Hair follicle dermal papilla cell (primary cell): ENCODE data around the genes PRELID3B and HRH3.

DNA sequence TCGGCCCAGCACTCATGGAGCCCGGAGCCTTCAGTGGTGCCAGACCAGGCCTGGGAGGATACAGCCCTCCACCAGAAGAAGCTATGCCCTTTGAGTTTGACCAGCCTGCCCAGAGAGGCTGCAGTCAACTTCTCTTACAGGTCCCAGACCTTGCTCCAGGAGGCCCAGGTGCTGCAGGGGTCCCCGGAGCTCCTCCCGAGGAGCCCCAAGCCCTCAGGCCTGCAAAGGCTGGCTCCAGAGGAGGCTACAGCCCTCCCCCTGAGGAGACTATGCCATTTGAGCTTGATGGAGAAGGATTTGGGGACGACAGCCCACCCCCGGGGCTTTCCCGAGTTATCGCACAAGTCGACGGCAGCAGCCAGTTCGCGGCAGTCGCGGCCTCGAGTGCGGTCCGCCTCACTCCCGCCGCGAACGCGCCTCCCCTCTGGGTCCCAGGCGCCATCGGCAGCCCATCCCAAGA is 37.5 kb upstream of the GNAS start:
- CAGE, long polyA plus RNA, result no peak

DNA sequence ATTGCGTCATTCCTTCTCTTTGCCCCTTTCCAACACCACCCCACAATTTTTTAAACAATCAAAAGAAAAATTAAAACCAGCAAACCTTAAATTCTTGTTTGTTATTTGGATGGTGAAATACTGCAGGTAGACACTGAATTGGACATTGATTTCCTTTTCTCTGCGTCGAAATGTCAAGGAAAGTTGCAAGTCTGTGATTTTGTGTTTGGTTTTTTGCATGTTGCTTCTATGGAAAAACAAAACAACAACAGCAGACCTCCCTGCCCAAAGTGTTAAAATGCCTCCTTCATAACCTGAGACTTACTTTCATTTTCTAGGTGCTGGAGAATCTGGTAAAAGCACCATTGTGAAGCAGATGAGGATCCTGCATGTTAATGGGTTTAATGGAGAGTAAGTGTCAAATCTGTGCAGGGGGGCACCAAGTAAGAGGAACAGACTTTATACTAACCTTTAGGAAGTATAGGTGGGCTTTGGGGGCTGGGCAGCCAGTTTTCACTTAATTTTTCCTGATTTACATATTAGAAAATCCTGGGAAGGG is 4.1 kb downstream of the GNAS start:
- CAGE, long polyA plus RNA, result no peak

DNA sequence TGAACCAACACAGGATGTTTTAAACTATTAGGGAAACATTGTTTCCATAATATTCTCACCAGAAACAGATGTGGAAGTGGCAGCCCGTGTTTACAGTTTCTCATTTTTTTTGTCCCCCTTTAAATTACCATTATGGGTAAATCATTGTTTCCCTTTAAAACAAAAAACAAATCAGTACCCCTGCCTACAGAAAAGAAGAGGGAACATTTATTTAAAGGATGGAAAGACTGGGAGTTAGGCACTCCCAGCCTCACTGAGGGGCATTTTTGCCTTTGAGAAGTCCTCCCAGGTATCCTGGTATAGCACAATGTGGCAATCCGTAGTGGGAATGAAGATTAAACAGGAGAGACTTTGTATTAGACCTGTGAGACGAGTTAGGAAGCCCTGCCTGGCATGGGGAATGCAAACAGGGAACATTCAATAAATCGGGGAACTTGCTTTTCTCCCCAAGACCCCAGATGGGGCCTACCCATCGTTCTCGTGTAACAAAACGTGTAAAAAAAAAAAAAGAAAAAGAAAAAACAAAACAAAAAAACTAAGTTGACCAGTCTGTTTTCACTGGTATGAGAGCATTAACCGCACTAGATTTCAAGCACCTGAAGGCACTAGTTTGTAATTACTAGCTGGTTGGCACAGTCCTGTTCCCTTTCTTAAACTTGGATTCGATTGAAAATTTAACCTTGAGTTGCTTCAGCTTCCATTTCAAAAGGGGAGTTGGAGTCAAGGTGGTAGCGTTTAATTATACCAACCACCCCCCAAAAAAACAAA is 5.1 kb downstream of the GNAS start:
- CAGE, long polyA plus RNA, result no peak

- CAGE, long polyA plus RNA, result no peak
Observed at GRCh38 chr20:58982524-58983264, 1.6 kb downstream of the NELFCD start.

- CAGE, long polyA plus RNA, result no peak
Observed at GRCh38 chr20:59019633-59019875, 325 bp downstream of the TUBB1 start.

DNA sequence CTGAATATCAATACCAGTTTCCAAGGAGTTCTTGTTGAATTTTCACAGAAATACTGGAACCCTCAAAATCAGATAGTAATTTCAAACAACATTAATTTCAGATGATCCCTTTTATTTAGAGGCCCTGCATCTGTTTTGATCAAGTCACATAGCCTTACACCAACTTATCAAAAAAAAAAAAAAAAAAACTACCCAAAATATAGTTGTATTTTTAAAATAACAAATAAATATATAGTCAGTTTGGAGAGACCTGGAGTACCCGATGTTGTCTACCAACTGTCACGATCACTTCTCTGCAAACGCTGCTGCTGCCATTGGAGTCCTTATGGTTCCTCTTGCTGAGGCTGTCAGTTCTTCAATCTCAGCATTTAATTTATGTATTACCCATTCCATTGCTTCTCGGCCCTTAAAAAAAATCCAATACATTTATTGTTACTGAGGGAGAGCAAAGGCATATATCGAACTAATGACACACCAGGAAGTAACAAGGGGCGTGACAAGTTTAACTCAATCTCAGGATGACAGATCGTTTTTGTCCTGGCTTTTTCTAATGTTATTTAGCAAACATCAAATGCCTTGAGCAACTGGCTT is 2.7 kb upstream of the ATP5F1E start:
- CAGE, long polyA plus RNA, result no peak

DNA sequence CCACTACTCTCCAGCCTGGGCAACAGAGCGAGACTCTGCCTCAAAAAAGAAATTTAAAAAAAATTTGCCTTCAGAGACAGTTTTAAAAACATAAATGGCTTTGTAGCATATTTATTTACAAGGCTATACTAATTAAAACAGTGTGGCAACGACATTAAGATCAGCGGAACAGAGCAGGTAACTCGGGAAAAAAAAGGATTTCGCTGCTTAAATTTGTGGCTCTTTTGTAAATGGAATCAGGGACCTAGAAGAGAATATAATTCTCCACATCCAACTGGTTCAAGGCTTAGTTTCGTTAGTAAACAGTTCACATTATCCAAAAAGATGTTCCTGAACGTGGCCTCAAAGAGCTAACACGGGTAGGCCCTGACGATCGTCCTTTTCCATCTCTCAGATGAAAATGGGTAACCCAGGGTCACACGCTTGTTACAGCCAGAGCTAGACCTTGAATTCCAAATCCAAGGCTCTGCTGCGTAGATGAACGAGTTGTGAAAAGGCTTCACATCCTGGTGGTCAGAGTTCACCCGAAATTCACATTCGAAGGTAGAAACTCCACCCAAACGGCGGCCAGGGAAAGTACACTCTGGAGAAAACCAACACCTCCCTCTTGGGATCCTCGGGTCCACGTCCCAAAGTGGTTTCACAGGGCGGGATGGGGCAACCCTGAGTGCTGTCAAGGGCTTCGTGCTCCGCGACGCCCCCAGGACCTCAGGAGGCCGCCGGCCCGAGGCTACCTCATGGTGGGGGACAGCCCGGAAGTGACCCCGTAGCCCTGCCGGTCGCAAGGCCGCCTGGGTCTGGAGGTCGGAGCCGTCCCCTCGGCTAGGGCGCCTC is 676 bp downstream of the PRELID3B start:
- CAGE, long polyA plus RNA, result no peak

- CAGE, long polyA plus RNA, result no peak
Observed at GRCh38 chr20:59042527-59043258, at the start of gene PRELID3B. PRELID3B (minus strand) TSS chr20:59042786.

- CAGE, long polyA plus RNA, result no peak
Observed at GRCh38 chr20:59253279-59253853, 47.0 kb upstream of the EDN3 start.

- CAGE, long polyA plus RNA, result no peak
Observed at GRCh38 chr20:59289920-59290497, 10.4 kb upstream of the EDN3 start.

DNA sequence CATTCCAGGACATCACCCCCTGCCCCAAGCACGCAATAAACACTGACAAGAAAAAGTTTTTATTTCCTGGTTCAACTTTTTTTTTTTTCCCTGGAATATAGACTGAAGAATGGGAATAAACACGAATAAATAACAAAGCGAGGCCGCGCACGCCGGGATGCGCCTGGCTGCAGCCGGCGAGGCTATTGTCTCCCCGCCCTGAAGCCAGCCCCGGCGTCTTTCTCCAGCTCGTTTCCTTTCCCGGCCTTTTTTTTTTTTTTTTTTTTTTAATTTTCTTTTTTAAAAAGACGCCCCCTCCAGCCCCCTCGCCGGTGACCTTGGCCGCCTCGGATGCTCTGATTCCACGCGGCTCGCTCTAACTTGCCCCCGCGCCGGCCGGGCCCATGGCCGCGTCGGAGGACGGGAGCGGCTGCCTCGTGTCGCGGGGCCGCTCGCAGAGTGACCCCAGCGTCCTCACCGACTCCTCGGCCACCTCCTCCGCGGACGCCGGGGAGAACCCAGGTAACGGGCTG is 348 bp downstream of the PHACTR3 start:
- CAGE, long polyA plus RNA, result no peak

DNA sequence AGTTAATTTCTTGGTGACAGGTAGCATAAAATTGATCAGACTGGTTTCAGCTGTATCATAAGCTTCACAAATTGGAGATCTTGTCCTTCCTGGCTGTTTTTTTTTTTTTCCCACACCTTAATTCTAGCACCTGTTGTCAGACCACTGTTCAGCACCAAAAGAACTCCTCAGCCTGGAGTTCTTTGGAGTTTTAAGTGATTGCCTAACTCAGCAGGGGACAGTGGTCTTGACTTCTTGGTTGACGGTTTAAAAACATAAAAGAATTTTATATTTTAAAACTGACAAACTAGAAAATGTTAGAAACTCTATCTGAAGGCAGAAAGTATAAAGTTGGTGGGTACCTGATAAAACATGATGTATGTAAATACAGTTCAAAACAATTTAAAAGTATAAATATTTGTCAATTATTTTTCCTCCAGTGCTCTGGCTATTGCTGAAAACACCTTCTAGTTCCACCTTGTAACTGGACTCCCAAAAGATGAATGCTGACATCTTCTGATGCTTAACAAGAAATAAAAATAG is 2.5 kb downstream of the PPP1R3D start:
- CAGE, long polyA plus RNA, result no peak

- CAGE, long polyA plus RNA, result no peak
Observed at GRCh38 chr20:59938584-59939615, 1.2 kb downstream of the PPP1R3D start.

DNA sequence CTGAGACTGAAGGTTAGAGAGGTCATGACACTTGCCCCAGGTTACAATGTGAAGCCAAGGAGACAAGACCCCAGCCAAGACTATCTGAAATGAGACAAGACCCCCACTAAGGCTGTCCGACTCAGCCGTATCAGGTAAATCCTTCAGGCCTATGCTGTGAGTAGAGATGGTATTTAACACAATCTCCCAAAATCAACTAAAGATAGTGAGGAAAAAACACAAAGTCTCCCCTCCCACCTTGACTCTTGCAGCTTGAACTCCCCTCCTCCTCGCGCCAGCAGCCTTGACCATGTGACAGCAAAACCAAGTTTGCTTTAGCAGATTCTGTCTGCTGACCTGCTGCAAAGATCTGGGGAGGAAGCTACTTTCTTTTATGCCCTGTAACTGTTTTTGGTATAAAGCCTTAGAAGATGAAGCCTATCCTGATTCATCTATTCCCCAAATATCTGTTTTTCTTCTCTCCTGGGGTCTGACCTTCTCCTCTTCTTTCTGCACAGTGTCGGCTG is 509.5 kb downstream of the CDH26 start:
- CAGE, long polyA plus RNA, result no peak

DNA sequence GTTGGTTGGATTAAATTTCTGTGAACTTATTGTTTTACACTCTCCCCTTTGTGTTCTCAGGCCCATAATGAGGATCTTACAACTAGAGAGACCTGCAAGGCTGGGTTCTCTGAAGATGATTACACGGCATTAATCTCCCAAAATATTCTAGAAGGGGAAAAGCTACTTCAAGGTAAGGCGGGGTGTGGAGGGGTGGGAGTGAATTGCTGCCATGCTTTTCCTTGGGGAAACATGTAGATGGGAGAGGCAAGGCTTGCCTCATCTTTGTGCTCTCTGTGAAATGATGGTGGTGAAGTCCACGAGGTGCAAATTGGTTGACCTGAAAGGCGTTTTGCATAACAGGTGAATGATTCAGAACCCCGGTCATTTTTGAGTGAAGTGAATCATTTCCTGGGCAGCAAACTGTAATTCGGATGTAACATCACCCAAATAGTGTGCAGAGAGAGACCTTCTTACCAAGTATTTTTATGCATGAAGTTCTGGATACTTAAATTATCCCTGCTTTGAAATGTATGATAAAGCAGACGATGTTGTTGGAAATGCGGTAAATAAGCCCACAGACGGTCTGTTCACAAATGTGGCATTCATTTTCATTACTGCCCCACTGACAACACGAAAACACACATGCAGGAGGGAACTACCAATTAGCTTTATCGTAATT is 2.8 kb downstream of the CDH4 start:
- CAGE, long polyA plus RNA, result no peak

- CAGE, long polyA plus RNA, result no peak
Observed at GRCh38 chr20:61437003-61438172, 185.3 kb downstream of the CDH4 start.

GRCh38 chr20:62069459-62070335 is 4.0 kb upstream of the TAF4 start:
- CAGE, long polyA plus RNA, result no peak

DNA sequence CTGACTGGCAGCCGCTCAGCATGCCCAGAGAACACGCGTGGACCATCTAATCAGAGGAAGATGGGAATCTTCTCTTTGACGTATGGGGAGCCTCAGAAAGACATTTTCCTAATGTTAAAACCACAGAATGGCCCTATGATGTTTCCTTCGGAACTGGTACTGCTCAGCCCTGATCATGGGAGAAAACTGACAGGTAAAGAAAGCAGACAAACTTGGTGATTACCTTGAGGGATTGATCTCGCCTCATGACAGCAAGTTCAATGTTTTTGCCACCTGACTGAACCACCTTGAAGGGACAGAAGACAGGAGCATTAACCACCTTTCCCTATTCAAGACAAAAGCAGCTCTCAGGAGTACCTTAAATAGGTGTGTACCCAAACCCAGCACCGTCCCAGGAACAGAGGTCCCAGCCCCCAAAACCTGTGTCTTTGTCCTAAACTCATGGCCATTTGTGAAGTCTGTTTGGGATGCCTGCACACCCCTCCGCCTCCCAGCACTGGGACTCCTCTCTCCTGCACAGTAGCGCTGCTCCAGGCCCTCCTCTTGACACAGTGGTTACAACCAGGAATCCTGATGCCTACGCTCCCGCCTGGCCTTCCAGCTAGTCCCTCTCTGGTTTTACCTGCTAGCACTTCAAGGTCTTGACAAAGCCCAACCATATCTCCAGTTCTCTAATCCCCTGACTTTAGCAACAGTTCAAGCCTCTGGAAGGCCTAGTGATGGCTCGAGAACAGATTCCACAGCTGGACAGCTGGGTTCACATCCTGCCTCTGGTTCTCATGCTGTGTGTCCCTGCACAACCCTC is 5.9 kb downstream of the PSMA7 start:
- CAGE, long polyA plus RNA, result no peak

- CAGE, long polyA plus RNA, result no peak
Observed at GRCh38 chr20:62161232-62161733, 17.7 kb downstream of the SS18L1 start.

- CAGE, long polyA plus RNA, result no peak
Observed at GRCh38 chr20:62219959-62220586, at the start of gene HRH3. HRH3 (minus strand) TSS chr20:62220278.